Fibroblast of the aortic adventitia (primary cell): ENCODE results near the genes EDN3 and SYCP2.

DNA sequence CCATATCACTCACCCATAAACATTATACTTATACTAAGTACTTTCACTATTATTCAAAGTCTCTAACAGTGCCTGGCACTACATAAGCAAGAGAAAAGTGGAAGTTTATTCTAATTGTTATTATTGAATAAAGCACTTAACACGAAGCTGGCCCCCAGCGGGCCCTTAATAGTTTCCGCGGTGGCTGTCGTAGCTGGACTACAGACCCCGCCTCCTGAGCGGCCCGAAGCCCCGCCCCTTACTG is 306 bp upstream of the VAPB start:
- CAGE, long polyA plus RNA, result no peak

DNA sequence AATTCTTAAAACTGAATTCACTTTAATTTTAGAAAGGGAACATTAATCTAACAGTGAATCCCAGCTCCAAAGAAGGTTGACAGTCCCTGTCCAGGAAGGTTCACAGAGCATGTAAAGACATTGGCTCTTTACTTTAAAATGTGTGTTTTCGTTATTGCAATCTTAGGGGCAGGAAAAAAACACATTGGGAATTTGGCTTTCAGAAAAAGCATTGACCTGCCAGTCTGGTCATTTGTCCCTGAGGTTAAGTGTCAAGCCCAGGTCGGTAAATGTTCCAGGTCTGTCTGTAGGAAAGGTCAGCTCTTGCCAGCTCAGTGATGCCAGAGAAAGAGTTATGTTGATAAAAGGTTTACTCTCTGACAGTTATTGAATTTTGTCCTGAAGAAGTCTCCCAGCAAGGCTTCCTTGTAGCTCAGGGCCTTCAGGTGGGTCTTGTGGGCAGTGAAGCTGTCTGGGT is 43.5 kb downstream of the VAPB start:
- CAGE, long polyA plus RNA, result no peak

- CAGE, long polyA plus RNA, result no peak
Observed at GRCh38 chr20:58596847-58597484, 54.1 kb upstream of the STX16 start.

- CAGE, long polyA plus RNA, result no peak
Observed at GRCh38 chr20:58634451-58635410, 16.4 kb upstream of the STX16 start.

DNA sequence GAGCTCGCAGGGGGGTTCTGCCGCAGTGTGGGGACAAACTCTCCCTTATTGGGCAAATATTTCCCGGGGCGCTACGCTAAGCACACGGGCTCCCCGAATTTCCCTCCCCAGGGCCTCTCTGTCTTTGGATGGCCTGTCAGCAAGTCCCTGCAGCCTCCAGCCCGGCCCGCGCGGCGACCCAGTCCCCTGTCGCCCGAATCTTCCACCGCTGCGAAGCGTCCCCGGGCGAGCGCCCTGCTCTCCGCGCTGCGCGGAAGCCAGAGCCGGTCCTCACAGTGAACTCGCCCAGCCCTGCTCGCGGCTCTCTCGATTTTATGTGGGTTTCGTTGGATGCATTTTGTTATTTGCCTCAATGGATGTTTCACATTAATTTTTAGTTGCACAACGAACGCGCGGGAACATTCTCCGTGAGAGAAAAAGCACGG is 1.6 kb upstream of the STX16 start:
- CAGE, long polyA plus RNA, result no peak

GRCh38 chr20:58850742-58851230 is 40.4 kb upstream of the GNAS start:
- CAGE, long polyA plus RNA, result no peak

DNA sequence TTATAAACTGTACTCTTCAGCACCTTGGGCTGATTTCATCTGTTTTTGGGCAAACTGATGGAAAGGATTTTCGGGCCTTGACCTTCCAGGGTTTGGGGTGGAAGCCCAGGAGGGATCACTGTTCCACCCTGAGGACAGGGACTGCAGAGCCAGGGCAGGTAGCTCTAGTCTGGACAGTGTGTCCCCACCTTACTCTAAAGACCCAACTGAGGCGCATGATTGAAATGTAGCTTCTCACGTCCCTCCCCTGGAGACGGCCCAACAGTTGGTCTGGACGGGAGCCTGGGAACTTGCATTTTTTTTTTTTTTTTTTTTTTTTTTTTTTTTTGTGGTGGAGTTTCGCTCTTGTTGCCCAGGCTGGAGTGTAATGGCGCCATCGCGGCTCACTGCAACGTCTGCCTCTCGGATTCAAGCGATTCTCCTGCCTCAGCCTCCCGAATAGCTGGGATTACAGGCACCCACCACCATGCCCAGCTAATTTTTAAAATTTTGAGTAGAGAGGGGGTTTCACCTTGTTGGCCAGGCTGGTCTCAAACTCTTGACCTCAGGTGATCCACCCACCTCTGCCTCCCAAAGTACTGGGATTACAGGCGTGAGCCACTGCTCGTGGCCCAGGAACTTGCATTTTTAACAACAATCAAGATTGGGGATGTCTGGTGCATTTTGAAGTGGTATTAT is 929 bp downstream of the NELFCD start:
- CAGE, long polyA plus RNA, result no peak

DNA sequence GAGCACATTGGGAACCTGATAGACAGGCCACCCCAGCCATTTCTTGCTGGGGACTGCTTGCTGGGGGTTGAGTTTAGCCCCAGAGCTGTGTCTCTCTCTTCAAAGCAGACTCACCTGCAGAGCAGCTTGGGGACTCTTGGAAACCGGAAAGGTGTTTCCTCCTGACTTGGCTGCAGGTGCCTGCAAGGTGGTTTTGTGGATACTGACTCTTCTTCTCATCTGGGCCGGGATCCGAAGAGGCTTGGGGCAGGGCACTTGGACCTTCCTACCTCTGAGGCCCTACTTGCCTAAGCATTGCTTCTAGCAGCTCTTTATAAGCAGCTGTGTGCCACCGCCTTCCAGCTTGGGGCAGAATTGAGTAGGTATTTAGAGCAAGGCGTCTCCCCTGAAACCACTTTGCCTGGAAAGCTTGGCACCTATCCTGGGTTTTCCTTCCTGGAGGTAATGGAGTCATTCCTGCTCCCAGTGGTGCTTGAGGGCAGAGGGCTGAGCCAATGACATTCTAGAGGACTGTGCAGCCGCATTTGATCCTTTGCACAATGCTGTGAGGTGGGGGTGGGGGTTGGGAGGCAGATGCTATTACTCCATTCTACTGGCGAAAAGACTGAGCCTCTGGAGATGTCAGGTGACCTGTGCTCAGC is 3.4 kb upstream of the CTSZ start:
- CAGE, long polyA plus RNA, result no peak

DNA sequence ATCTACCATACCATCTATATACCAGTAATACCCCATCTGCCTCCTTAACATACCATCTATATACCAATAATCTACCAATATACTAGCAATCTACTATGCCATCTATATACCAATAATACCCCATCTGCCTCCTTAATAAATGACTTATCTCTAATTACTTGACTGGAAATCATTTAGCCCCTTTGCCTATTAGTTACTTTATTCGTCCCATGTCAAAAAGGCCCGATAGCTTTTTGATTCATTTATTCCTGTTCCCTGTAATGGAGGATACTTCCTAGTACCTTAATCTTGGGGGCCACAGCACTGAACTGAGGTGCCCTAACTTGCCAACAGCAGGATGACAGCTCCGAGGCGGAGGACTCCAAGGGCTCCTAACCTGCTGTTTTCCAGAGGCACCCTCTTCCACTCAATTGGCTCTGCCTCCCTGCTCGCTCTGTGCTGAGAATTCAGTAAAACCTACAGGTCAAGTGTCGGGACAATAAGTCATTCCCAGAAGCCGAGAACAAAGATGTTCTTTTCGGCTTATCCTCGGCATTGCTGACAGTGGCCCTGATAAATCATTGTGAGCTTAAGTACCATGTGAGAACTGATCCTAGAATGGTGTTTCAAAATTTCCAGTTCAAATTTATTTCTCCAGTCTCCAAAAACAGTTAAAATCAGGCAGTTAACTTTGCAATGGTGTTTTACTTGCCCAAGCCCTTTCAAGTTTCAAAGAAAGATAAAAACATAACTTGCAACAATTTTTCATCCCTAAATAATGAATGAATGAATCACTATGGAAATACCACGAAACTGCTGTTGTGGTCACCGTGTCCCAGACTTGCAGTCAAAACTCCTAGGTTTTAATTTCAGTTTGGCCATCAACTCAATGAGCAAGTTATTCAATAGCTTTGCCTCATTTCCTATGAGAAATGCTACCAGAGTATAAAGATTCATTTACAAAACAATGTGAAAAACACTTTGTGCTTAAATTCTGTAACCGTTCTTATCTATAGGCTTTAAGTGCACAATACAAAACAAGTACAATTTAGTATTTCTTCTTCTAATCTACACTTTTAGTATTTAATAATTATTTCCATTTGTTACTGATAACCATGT is 4.5 kb downstream of the ATP5F1E start:
- CAGE, long polyA plus RNA, result no peak

DNA sequence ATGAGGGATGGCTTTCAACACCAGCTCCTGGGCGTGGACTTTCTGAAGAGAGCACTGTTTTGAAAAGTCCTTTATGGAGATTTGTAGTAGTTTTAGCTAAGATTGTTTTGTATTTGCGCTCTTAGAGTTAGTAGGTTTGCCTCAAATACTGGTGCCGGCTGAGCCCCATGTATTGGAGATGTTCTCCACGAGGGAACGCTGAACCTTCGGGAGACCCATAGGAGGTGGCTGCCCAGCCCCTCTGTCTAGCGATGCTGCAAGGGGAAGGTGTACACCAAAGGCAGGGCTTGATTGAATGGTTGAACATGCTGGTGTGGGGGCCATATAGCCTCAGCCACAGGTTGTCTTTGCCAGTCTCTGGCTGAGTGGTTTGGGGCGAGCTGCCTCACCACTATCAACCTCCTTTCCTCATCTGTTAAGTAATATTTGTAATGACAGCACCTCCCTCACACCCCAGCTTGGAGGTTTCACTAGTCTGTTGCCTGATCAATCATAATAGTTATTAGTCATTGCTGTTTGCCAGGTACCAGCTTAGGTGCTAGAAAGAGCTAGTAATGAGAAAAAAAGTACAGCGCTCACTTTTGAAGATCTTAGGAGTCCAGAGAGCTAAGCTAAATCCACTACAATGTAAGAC is 11.9 kb upstream of the ZNF831 start:
- CAGE, long polyA plus RNA, result no peak

DNA sequence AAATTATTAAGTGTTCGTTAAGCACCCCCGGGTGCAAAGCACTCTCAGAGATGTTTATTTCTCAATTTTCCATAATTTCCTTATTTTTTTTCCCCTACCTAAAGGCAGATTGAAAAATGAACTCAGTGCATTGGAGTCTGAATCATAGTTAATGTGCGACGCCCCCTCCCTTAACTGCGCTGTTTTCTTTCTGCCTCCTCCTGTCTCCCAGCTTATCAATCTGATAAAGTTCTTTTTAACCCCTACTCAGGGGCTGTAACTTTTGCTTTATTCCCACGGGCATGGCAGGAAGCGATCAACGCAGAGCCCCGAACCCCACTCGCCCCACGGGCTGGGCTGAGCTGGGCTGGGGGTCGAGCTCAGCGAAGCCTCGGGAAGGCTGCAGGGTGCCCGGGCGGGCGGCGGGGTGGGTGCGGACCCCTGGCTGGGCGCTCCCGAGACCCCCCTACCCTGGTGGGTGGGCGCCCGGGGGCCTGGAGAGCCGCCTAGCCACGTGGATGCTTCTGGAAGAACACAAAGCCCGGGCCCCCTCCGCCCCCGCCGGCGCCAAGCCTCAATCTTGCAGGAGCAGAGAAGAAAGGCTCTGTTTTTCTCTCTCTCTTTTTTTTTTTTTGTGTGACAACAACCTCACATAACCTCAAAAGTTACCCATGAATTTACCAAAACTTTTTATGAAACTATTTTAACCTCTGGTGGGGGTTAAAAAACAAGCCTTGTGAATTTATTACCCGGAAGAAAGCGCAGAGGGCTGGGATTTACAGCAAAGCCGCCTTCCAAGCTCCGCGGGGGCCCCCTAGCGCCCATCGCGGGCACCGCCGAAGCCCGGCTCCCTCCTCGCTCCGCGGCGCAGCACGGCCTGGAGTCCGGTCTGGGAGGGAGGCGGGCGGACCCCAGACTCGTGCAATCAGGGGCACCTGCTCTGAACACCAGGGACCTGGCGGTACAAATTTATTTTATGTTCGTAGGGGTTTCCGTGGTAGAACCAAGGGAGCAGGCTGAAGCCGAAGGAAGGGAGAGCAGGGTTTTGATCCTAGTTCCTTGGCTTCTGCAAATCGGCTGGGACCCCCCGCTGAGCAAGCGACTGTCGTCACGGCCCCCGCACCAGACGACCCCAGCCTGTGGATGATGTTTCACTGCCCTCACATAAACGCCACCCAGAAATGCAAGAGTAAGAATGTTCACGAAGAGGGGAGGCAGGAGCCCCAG is 58.7 kb downstream of the ZNF831 start:
- CAGE, long polyA plus RNA, result no peak

- CAGE, long polyA plus RNA, result no peak
Observed at GRCh38 chr20:59253930-59254570, 46.4 kb upstream of the EDN3 start.

DNA sequence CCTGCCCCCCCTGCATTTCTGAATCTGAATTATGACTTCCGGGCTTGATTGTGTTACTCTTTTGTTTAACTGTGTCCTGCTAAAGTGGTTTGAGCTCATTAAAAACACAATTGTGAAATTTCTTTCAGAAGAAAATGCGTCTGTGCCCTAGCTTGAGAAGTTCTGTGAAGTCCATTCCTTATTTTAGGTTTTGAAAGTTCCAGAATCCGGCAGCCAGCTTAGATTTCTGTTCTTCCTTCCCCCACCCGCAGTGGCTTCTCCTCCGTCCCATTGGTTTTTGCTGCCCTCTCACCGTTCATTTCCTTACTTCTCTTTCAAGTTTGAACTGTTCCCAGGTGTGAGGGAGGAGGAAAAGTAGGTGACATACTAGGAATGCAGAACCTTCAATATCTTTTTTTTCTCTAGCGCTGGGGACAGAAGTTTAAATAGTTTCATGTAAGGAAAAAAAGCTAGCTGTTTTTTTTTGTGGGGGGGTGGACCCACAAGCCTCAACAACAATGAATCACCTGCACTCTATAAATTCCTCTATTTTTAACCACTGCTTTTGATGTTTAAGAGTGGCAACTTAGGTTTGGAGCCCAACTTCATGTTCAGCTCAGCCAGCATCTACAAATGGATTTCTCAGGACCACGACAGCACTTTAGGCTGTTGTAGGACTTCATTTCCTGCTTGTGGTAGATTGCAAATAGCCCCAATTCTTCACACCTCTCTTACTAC is 7.2 kb upstream of the EDN3 start:
- CAGE, long polyA plus RNA, result no peak

DNA sequence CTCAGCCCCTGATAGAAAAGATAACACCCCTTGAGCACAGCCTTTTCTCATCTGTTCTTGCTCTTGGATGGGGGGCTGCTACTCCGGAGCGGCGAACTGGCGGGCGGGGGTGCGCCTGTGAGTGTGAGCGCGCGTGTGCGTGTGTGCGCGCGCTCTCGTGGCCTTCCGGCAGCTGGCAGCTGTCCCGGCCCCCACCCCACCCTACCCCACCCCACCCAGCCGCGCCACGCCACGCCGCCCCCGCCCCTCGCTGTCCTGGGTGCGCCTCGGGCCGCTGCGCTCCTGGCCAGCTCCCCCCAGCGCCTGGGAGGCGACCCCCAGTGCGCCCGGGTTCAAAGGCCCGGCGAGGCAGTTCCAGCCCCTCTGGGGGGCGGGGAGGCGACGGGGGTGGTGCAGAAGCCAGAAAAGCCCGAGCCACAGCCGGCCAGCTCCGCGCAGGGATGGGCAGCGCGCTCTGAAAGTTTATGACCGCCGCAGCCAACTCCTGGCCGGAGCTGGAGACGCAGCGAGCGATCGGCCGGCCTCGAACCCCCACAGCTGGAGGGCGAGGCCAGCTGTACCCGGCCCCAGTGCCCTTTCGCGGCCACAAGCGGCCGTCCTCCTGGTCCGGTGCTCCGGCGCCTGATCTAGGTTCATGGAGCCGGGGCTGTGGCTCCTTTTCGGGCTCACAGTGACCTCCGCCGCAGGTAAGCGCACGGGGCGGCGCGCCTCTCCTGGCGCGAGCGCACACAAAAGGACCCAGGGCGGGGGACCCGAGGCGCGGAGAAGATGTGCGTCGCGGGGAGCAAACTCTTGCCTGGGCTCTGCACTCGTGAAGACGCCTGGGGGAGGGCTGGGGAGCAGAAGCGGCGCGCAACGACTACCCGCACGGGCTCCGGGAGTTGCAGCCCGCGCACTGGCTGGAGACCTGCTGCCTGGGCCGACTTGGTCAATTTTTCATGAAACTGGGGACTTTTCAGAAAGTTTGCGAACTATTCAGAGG is at the start of gene EDN3:
EDN3 (plus strand) TSS at position 433 of the 982 bp plus-strand sequence.
- CAGE, long polyA plus RNA, result no peak

DNA sequence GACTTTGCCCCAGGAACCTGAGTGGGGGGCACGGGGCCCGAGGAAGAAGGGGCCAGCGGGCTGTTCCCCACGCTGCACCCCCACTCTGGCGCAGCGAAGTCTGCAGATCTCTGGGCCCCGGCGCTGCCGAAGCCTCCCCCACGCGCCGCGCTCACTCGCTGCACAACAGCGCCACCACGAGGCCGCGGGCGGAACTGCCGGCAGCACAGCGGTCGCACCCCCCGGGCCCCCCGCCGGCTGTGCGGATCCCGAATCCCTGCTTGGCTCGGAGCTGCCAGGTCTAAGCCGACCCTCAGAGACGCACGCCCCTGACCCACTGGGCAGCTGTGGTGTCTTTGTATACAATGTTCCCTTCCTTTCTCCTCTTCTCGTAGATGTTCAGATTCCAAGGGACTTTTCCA is 103.3 kb downstream of the EDN3 start:
- CAGE, long polyA plus RNA, result no peak

DNA sequence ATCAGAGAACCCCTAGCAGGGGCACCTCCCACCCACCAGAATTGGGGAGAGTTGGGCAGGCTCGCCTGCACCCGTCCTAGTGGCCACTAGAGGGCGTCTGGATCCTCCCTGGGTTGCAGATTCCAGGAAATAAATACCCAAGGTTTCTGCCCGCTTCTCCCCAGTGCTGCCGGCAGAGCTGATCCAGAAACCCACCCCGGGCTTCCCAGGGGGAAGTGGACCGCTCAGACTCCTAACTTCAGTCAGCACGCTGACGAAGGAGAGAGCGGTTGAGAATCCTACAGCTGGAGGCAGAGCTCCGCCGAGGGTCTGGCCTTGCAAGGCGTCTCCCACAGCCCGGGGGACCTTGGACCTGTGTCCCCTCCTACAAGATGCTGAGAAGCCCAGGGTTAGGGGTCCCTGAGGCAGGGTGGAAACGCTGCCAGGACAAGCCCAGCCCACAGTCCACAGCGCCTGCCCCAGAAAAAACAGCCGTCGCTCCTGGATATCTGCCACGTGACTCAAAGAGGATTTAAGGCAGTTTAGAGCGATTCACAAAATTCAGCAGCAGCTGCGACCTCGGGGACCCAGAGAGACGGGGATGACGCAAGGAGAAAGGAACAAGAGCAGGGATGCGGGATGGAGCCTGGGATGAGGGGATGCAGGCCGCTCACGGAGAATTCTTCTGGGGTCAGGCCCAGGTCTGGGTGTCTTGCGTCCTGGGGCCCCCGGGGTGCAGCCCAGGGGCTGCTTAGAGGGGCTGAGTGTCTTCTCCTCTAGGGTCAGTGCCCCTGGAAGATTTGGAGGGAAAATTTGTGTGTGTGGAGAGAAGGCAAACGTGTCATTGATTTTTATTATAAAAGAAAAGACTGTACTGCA is 32.5 kb upstream of the PHACTR3 start:
- CAGE, long polyA plus RNA, result no peak

GRCh38 chr20:59933185-59934387 is at the start of gene SYCP2:
Gene SYCP2, minus strand, starts transcription at chr20:59933637.
- CAGE, long polyA plus RNA, result no peak

GRCh38 chr20:59937571-59938092 is 2.5 kb downstream of the PPP1R3D start:
- CAGE, long polyA plus RNA, result no peak

DNA sequence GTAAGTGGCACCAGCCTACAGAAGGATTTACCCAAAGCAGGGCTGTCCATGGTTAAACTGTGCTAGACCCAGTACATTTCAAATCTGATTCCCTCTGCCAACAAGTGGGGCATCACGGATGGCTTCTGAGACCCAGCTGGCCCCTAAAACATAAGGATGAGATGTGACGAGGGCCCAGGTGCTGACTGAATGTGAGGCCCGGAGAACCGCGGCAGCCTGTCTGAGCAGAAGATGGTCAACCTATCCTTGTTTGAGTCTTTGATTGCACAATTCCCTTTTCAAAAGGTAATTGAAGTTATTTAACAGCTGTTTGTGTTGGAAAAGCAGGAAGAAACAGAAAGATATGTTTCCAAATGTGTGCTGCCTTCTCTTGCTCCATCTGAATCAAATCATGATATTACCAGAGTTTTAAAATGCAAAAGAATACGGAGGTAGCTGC is 276.4 kb upstream of the CDH4 start:
- CAGE, long polyA plus RNA, result no peak

GRCh38 chr20:61687607-61688103 is 378.0 kb downstream of the TAF4 start:
- CAGE, long polyA plus RNA, result no peak